Diencephalon (tissue), 2 donors: ENCODE results near the gene MEAF6.

GRCh38 chr1:36390530-36391056, 4.9 kb upstream of the STK40 start:
- RAMPAGE, long total RNA: no peak

DNA sequence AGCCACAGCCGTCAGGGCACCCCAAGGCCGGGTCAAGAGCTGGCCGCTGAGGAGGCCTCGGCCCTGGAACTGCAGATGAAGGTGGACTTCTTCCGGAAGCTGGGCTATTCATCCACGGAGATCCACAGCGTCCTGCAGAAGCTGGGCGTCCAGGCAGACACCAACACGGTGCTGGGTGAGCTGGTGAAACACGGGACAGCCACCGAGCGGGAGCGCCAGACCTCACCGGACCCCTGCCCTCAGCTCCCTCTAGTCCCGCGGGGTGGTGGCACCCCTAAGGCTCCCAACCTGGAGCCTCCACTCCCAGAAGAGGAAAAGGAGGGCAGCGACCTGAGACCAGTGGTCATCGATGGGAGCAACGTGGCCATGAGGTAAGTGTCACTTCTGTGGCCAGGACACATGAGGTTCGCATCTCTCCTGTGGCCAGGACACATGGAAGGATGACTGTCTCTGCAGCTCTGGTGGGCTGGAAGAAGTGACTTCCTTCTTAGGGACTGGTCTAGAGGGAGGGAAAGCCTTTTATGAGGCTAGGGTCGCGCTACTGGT, 1.3 kb downstream of the ZC3H12A start:
- RAMPAGE, long total RNA: no peak

- RAMPAGE, long total RNA: start-site peak on the minus strand at chr1:37514700-37514780, 3,020 and 2,094 reads in 2 replicates
These were observed at the start of gene MEAF6 for GRCh38 chr1:37514154-37515416. Gene MEAF6 (minus strand): TSS chr1:37514766.

- RAMPAGE, long total RNA: no peak
These were observed 12.1 kb downstream of the EPHA10 start for GRCh38 chr1:37752429-37753683.

- RAMPAGE, long total RNA: no peak
These were observed 3.8 kb upstream of the YRDC start for GRCh38 chr1:37811620-37812356.

DNA sequence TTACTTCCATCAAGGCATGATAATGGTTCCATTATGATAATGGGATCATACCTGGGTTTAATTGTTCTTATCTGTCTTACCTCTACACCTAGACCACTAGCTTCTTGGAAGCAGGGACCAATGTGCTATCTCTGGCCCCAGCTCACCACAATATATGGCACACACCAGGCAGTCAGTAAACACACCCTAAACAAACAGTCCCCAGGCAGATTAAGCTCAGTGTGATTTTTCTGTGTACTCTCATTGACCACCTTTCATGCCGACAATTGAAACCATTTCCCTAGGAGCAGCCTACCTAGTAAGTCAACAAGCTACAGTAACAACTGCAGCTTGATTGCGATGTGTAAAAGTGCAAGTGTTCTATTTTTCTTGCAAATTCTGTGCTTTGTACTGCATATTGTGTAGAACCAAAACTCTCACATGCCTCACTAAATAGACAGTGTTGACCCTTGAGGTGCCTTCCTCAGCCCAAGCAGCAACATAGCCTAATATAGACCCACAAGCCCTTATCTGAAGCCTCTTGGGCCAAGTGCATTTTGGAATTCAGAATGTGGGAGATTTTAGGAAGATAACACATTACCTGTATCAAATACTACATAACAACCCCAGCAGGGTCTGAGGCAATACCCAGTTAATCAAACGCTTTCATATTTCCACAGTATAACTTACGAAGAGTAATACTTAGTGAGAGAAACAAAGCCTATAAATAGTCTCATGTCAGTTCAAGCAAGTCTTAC, 32.0 kb downstream of the INPP5B start:
- RAMPAGE, long total RNA: no peak

DNA sequence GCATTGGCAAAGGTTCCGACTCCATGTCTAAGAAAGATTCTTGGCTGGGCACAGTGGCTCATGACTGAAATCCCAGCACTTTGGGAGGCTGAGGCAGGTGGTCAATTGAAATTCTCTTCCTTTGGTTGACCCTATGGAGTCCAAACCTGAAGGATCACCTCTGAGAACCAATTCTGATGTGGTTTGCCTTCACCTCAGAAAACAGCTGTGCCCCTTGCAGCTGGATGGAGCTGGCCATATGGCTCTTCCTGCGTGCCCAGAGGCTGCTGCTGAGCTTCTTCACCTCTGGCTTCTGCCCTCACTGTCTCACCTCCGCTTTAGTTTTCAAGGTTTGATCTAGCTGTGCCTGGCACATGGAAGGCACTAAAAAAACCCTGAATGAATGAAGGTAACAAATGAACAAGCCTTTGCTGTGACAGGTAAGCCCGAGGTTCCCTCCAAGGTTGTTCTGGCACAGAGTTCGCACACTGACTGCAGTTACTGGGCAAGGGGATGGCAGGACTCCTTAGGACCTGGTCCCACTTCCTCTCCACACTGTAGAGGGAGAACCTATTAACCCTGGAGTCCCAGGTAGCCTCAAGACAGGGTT, 8.5 kb upstream of the INPP5B start:
- RAMPAGE, long total RNA: no peak

DNA sequence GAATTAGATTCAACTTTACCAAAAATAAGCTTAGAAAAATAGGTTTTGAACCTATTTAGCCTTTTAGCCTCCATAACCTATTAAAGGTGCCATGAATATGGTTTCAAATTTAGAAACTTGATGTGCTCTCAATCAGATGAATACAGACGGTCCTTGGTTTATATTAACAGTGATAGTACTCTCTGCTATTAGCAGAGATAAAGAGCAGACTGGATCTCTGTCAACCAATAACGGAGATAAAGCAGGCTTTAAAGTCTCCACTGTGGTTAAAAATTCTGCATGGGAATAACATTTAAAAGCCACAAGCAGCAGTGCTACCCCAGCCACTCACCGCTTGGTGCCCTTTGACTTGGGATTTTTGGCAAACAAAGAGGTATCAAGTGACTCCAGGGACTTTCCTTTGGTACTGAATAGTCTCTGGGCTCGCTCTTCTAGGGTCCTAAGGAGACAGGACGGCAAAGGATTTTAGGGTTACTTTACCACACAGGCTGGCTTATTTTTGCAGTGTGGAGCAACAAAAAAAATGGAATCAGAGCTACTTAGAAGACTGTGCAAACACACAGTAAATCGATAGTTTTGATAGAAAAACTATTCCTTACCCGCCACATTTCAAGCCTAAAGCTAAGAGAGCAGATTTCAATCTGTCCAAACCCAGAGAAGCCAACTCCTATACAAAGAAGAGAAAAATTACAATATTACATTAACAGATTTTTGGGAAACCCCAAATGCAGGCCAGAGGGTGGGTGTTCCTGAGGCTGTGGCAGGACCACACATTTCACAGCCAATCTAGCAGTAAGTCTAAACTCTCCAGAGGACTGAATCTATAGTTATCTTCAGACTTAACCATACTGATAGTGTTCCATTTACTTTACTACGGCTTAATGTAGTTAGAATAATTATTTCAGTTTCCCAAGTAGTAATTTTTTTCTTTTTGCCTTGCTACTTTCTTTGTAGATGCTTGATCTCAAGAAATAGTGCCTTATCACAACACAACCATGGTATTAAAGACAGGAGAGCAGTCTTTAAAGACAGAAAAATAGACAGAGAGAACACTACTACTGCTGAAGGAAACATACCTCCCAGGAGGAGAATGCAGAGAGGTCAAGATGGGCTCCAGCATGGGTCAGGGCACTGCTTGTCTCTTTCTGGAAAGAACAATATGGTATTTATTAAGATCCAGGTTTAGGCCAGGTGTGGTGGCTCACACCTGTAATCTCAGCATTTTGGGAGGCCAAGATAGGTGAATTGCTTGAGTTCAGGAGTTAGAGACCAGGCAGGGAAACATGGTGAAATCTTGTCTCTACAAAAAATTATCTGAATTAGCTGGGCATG, 11.0 kb downstream of the SF3A3 start:
- RAMPAGE, long total RNA: no peak

DNA sequence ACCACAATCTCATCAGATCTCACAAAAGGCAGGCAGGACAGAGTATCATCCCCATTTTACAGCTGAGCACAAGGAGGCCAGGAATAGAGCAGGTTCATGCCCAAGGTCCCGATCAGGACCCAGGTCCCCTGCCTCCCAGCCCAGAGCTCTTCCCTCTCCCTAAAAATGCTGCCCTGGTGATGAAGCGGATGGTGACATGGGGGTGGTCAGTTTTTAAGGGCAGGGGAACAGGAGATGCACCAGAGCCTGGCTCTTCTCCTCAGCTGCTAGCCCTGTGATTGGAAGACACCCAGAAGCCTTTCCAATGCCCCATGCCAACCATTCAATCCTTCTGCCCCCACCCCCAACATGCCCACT, 1.7 kb downstream of the FHL3 start:
- RAMPAGE, long total RNA: no peak

DNA sequence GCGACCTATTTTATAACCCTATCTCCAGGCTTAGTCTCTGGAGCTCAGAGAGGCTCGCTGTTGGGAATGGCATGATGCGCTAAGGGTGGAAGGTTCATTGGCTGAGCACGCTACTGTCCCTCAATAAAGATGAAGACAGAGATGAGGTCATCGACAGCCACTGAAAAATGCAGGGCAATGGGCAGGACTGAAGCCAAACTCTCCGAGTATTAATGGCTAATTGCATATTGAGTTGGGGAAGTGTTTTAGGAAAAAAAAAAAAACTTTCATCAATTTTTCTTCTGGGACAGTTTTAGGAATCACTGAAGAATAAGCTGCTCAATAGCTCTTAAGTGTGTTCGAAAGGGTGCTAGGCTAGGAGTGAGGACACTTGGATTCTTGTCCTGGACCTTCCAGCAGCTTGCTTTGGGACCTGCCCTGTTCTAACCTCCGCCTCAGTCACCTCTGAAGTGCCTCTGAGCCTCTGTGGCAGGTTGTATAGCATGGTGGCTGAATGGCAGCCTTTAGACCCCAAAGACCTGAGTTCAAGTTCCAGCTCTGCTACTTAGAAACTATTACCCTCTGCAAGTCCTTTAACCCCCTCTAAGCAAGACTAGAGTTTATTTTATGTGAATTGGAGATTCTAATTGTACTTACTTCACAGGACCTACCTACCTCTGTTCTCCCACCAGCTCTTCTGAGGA, 81.7 kb downstream of the RRAGC start:
- RAMPAGE, long total RNA: no peak

- RAMPAGE, long total RNA: no peak
These were observed 581 bp downstream of the RHBDL2 start for GRCh38 chr1:38941003-38941495.

DNA sequence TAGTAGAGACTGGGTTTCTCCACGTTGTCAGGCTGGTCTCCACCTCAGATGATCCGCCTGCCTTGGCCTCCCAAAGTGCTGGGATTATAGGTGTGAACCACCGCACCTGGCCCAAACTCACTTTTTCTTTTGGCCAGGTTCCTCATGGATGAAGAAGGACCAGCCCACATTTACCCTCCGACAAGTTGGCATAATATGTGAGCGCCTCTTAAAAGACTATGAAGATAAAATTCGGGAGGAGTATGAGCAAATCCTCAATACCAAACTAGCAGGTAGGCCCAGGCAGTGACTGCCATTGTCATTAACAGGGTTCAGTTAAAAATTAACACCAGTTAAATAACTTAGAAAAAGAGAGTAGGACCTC, 9.7 kb downstream of the AKIRIN1 start:
- RAMPAGE, long total RNA: no peak

- RAMPAGE, long total RNA: no peak
These were observed 9.3 kb downstream of the NDUFS5 start for GRCh38 chr1:39035406-39035795.

- RAMPAGE, long total RNA: no peak
These were observed 78.6 kb downstream of the NDUFS5 start for GRCh38 chr1:39104615-39105191.

GRCh38 chr1:39110485-39111315, 84.5 kb downstream of the NDUFS5 start:
- RAMPAGE, long total RNA: no peak

DNA sequence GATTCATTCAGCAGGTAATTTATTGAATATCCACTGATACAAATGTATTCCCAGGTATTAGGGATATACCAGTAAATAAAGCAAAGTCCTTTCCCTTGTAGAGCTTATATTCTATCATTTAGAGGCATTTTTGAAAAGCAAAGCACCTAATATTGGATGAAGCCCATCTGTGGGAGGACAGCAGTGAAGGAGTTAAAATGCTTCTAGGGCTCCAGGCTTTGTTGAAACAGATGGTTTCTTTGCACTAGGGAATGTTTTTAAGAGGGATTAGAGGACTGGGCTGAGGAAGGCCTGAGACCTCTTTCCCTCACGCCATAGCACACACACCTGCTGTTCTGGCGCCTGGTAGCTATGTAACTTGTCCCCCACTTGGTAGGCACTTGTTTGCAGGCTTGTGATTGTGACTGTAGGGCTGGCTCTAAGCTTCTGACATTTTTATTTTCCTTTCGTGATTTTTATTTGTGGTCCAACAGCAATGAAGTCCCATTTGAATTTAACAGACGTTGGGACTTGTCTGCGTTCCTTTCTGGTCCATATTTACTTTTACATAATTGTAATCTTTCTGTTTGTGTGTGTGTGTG, 33.8 kb upstream of the MACF1 start:
- RAMPAGE, long total RNA: no peak

DNA sequence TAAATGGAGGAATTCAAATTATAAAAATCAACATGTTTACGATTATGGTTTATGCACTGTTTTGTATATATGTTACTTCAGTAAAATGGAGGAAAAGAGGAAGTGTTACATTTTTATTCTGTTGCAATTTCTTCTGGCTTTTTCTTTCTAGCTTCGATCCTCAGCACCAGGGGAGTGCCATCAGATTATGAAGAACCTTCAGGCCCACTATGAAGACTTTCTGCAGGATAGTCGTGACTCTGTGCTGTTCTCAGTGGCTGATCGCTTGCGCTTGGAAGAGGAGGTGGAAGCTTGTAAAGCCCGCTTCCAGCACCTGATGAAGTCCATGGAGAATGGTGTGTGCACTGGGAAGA, 105.6 kb downstream of the MACF1 start:
- RAMPAGE, long total RNA: no peak

GRCh38 chr1:39318155-39318760, 113.8 kb downstream of the MACF1 start:
- RAMPAGE, long total RNA: no peak

- RAMPAGE, long total RNA: no peak
These were observed 50.5 kb upstream of the BMP8A start for GRCh38 chr1:39440780-39441497.

DNA sequence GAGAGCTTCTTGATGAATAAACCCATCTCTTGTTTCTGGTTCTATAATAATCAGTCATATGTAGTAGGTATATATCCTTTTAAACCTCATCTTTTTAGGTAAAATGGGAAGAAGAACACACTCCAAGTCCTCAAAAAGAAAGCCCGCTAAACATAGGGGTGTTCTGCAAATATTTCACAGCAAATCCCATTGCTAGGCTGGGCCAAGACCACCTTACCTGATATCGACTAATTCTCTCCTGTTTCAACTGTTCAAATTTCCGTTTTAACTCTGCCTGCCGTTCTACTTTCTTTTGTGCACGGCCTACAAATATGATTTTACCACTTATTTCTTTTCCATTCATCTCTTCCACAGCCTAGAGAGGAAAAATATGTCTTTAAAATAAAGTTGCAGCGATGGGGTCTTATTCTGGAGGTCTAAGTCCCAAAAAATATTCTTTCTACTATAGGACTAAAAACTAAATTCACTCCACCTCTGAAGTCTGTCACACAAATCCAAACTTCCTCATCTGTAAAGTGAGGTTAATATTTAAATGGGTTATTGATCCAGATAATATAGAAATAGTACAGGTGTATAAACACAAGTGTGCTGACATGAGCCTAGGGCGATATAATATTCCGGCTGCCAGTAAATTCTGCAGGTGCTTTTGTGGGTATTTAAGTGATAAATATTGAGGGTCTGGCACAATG, 7.9 kb downstream of the PABPC4 start:
- RAMPAGE, long total RNA: no peak